ENCODE results near the genes JAK1 and IL23R.

DNA sequence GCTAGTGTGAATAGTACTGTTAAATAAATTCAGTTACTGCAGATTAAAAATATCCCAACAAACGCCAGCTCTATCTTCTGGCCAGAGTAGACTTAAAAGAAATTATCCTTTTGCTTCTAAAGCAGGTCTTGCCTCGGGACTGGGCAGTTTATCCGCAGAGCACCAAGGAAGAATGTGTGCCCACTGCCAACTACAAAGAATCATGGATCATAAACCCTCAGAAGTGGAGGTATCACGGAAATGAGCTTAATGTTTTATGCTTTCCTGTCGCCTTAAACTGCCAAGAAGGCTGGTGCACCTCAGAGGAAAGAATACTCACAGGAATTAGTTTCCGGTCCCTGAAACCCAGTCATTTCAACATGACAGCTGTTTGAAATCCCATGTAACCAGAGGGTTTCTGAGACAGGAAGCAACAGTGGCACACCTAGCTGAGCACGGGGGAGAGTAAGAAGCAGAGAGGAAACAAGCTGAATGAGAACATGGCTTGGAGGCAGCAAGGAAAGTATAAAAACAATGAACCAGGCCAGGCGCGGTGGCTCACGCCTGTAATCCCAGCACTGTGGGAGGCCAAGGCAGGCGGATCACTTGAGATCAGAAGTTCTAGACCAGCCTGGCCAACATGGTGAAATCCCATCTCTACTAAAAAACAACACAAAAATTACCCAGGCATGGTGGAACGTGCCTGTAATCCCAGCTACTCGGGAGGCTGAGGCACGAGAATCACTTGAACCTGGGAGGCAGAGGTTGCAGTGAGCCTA is 3.9 kb downstream of the JAK1 start:
- PRO-cap, result no peak

DNA sequence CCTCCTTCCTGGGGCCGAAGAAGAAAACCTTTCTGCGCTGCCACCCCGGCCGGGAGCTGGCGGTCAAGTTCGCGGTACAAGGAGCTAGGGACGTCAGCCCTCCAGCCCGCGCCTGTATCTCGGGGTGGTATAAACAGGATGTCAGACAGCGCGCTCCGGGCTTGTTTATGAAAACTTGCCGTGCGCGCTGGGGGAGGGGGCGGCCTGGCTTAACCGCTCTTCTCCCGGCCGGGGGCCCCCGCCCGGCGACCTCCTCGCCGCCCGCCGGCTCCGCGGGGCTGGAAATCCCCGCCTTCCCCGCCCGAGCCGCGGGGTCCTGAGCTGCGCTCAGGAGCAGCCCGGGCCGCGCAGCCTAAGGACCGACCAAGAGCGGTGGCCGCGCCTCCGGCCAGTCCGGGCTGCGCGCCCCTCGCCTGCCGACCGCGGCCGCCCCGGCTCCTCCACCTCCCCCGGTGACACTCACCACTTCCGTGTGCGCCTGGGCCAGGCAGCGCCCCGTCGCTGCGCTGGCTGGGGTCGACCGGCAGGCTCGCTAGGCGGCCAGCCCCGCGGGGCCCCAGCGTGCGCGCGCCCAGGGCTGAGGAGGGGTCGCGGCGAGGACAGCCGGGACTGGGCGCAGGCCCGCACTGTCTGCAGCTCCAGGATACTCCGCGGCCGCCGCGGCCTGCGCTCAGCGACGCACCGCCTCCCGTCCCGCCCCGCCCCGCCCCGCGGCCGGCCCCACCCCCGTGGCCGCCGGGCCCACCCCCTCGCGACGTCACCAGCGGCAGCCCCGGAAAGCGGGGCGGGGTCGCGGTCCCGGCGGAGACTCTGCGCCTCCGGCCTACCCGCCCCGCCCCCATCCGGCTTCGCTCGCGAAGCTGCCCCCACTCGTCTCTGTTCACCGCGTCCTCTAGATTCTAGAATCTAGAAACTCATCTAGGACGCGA is at the start of gene JAK1:
Gene JAK1, minus strand, starts transcription at position 680 of the 929 bp plus-strand sequence.
- PRO-cap, result bidirectional peak, plus-strand start at position 841 of the sequence, minus-strand start at position 680 of the sequence

- PRO-cap, result unidirectional peak, plus-strand start at chr1:65001455
These were observed 34.7 kb upstream of the JAK1 start for GRCh38 chr1:65000916-65001600.

DNA sequence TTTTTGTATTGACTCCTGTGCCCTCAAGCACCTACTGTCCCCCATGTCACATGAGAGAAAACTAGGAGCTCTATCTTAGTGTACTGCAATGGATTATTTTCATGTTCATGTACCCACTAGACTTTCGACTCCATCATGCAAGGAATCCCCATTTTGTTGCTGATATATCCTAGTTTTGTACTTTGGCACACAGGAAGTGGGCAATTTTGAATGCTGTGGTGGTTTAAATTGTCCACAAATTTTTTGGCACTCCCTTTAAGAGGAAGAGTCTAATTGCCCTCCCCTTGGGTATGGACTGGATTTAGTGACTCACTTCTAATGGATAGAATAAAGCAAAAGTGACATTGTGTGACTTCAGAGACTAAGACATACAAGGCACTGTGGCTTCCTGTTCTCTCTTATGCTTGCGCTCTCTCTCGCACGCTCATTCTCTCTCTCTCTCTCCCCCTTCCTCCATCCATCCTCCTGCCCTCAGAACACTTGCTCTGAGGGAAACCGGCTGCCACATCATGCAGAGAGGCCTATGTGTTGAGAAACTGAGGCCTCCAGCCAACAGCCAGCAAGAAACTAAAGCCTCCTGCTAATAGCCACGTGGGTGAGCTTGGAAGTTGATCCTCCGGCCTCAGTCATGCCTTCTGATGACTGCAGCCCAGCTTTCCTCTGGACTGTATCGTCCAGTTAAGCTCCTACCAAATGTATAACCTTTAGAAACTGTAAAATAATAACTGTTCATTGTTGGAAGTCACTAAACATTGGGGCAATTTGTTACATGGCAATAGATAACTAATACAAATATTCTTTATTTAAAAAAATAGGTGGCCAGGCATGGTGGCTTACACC is 43.8 kb upstream of the JAK1 start:
- PRO-cap, result no peak

GRCh38 chr1:65067622-65067991 is 80.4 kb upstream of the AK4 start:
- PRO-cap, result bidirectional peak, plus-strand start at chr1:65067814, minus-strand start at chr1:65067721

DNA sequence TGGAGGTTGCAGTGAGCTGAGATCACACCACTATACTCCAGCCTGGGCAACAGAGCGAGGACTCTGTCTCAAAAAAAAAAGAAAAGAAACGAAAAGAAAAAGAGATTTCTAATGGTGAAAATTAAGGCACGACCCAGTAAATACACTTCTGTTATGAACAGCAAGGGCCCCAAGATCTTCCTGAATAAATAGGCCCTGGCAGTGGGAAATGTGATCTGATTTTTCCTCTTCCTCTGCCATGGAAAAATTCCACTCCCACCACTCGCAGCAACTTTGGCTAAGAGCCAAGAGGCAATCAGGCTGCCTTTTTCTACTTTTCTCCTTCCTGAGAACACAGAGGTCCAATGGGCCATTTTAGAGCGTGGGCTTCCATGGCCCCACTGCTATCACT is 33.8 kb upstream of the AK4 start:
- PRO-cap, result no peak

GRCh38 chr1:65429790-65430393 is 9.4 kb downstream of the LEPR start:
- PRO-cap, result no peak

GRCh38 chr1:66169315-66169983 is 364.5 kb upstream of the SGIP1 start:
- PRO-cap, result no peak

- PRO-cap, result no peak
These were observed 262.0 kb upstream of the SGIP1 start for GRCh38 chr1:66271825-66272575.

- PRO-cap, result no peak
These were observed 258.3 kb upstream of the SGIP1 start for GRCh38 chr1:66275529-66276153.

DNA sequence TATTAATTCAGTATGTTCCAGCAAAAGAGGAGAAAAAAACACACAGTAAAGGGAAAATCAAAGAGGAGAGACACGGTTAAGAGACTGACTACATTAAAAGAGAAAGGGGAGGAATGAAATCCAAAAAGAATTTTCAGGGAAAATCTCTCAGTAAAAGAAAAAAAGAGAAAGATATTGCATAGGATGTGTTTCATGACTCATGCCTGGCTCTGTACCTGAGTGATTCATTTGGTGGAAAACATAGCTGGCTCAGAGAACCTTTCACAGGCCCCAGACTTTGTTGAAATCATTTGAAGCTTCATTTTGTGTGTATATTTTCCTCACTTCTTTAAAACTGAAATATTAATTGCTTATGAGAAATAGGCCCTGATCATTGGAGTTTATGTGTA is 239.3 kb upstream of the SGIP1 start:
- PRO-cap, result no peak

DNA sequence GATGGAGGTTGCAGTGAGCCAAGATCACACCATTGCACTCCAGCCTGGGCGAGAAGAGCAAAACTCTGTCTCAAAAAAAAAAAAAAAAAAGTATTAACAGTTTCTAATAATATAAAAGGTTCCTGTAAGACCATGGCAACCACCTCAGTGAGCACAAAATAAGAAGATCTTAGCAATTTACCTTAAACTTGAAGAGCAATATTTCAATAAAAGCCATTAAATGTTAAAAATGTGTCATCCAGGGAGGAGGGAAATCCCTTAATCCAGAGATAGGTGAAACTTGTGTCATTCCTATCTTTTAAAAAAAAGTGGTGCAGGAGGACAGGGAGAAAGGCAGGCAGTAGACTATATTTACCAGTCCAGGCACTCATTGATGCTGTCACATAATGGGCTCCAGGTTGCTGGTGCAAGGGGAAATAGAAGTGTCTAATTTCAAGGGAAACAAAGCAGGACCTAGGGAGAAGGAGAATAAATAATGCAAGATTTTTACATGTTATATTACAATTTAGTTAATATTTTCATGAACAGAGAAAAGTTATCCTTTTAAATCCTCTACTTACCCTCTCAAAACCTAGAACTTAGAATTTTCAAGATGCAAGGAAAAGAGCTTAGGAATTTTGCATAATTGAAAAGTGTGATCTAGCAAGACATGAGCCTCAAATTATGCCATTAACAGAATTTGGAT is 175.2 kb upstream of the SGIP1 start:
- PRO-cap, result no peak

DNA sequence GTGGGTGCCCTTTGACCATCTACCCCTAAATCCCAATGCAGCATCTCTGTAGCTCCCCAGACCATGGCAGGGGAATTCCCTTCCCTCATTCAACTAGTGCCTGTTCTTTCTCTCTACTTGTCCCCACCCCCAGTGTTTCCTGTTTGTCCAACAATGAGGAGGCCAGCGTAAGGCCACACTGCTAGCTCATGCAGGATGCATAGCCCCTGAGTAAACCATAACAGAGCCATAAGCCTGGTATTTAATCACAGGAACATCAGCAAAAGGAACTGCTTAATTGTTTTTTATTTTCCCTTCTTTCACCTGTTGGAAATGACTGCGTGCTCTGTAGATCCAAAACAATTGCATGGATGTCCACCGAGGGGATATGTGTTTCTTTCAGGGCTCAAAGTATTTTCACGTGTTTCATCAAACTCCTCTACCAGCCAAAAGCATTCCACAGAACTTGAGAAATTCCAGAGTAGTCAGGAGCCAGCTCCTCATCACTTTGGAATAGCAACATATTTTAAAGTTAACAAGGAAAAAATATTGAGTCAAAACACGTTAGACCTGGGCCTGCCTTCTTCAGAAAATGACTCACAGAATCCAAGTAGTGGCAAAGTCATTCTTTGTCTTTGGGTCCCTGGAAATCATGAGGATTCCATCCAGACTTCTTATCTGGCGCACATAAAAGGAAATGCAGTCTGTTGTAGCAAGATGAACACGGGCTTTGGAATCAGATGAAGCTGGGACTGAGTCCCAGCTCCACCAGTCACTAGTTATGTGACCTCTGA is 162.5 kb upstream of the SGIP1 start:
- PRO-cap, result no peak

- PRO-cap, result no peak
These were observed 159.3 kb upstream of the SGIP1 start for GRCh38 chr1:66374442-66375267.

- PRO-cap, result no peak
These were observed 95.1 kb upstream of the SGIP1 start for GRCh38 chr1:66438846-66439315.

- PRO-cap, result no peak
These were observed 9.7 kb downstream of the MIER1 start for GRCh38 chr1:66934267-66935125.

DNA sequence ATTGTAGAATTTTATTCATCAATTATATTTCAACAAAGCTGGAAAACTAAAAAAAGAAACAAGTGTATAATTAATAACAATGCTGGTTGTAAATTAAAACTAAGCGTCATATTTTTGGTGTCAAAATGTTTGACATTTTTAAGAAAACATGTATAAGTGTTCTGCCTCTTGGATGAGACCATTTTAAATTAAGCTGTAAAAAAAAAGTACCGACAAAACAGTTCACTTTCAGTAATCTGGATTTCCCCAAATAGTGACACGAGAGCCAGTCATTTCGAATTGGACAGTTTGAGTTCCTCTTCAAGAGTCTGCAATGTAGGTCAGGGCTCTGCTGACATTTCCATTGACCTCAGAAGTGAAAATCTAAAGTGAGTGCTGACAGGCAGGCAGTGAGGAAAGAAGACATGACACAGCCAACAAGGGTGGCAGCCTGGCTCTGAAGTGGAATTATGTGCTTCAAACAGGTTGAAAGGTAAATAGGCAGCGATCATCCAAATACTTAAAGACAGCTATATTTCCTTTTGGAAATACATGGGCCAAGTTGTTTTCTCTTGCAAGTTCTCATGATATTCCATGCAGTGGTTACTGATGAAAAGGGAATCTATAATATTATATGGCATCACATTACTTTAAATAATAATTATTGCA is at the start of gene IL23R:
Gene IL23R, plus strand, starts transcription at position 385 of the 648 bp plus-strand sequence.
- PRO-cap, result no peak

DNA sequence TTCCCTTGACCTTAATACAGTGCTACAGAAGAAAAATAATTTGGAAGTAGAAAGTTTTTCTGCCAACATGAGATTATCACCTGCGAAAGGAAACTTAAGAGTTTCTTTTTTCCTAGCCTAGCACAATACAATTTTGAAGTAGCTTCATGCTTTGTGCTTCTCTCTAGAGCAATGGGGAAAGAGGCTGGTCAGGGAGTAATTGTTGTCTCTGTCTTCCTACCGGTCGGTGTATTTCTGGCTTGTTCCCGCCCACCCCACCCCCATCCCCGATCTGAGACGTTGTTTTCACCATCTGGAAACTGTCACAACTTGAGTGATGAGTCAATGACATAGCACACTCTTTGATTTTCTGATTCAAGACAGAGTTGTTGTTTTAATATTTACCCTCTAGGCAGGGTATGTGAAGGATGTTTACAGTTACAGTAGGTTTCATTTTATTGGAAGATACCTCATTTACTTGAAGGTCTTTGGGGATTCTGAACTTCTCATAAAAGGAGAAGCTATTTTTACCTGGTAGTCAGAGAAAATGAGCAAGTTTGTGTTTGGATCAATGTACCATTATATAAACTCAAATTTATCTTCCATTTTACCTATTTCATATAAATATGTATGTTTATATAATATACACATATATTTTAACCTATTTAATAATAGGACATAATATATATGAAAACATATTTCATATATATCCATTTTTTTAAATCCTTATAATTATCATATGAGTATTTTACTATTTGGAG is 7.1 kb downstream of the IL12RB2 start:
- PRO-cap, result no peak

GRCh38 chr1:67411242-67412538 is 18.5 kb downstream of the SERBP1 start:
- PRO-cap, result no peak

- PRO-cap, result no peak
These were observed 1.3 kb downstream of the SERBP1 start for GRCh38 chr1:67428790-67429471.